Melanocyte of skin (primary cell): ENCODE measurements around a stretch of chr11.

GRCh38 chr11:61083178-61083523 lies 19.1 kb upstream of the CD5 start:
- CAGE, long polyA plus RNA, 2 experiments = no peak in any of the 2 experiments

DNA sequence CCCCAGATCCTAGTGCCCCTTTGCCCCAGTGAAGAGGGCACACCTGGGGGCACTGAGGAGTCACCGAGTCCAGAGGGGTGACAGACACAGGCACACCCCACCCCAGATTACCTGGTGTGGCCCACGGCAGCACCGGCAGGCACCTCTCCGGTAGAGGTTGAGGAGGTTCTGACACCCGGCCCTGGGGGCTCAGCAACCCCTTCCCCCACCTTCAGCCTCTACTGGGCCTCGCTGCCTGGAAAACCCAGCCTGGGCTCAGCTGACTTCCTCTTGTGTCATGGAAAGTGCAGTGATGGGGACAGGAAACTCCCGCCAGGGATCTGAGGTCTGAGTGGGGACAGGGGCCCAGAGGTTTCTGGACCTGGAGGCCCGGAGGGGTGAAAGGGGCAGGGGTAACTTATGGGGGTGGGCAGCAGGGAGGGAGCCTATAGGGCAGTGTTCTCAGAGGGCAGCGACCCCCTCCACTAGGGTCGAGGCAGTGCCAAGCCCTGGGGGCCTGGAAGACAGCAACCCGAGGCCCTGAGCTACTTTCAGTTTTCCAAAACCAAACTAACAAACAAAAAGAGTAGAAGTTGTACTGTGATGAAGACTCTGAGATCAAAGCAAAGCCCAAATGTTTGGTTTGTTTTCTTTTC lies 10.0 kb upstream of the CD5 start:
- CAGE, long polyA plus RNA, 2 experiments = no peak in any of the 2 experiments

DNA sequence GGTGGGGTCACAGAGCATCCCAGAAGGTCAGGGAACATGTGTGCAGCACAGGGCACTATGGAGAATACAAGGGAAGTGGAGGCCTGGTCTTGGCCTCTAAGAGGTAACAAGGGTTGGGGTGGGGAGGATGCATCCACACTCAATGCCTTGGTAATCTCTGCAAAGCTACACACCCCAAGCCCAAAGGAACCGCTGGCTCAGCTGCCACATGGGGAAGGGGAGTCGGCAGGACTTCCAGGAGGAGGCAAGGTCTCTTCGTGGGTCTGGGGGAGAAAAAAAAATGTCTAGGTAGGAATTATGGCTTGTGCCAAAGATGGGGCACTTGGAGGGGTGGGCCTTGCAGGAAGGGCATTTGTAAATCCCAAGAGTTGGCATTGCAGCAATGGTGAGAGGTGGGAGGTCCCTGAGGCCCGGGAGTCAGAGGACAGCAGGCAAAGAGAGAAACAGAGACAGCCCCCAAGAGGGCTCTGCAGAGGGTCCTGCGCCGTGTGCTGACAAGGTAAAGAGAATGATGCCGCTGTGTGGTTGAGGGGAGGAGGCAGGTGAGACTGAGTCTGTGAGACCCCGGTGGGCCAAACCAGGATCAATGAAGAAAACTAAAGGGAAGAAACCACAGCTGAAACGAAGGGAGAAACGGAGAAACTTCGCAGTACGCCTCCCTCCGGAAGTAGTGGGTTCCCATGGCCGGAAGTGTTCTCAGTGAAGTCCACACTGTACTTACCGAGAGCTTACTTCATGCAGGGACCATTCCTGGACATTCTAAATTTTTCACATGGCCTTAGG lies 17.5 kb downstream of the CD5 start:
- CAGE, long polyA plus RNA, 2 experiments = no peak in any of the 2 experiments

DNA sequence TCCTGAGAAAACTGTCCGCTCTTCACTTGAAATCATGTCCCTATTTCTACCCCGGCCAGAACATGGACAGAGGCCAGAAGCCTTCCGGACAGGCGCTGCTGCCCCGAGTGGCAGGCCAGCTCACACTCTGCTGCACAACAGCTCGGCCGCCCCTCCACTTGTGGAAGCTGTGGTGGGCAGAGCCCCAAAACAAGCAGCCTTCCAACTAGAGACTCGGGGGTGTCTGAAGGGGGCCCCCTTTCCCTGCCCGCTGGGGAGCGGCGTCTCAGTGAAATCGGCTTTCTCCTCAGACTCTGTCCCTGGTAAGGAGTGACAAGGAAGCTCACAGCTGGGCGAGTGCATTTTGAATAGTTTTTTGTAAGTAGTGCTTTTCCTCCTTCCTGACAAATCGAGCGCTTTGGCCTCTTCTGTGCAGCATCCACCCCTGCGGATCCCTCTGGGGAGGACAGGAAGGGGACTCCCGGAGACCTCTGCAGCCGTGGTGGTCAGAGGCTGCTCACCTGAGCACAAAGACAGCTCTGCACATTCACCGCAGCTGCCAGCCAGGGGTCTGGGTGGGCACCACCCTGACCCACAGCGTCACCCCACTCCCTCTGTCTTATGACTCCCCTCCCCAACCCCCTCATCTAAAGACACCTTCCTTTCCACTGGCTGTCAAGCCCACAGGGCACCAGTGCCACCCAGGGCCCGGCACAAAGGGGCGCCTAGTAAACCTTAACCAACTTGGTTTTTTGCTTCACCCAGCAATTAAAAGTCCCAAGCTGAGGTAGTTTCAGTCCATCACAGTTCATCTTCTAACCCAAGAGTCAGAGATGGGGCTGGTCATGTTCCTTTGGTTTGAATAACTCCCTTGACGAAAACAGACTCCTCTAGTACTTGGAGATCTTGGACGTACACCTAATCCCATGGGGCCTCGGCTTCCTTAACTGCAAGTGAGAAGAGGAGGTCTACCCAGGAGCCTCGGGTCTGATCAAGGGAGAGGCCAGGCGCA lies 24.3 kb downstream of the CD5 start:
- CAGE, long polyA plus RNA, 2 experiments = no peak in any of the 2 experiments

DNA sequence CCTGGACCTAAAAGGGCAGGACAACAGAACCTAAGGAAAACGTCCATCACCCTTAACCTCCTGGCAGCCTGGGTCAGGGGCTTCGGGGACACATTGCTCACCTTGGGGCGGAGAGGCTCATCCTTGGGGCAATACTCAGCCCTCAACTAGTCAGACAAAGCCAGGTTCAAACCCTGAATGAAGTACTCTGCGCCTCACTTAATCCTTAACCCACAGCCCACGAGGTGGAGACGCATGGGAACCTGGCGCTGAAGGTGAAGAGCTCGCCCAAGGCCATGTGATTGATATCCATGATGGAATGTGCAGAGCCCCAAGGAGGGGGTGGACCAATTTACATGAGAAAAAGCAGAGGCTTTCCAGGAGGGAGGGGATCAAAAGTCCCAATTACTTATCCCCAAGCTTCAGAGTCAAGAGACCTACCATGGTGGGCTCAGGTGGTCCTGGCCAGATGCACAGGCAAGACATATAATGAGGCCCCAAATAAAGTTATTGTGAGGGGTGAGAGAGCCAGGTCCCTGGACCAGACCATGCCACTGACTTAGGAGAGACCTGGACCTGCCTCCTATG lies 26.9 kb downstream of the VPS37C start:
- CAGE, long polyA plus RNA, 2 experiments = no peak in any of the 2 experiments

DNA sequence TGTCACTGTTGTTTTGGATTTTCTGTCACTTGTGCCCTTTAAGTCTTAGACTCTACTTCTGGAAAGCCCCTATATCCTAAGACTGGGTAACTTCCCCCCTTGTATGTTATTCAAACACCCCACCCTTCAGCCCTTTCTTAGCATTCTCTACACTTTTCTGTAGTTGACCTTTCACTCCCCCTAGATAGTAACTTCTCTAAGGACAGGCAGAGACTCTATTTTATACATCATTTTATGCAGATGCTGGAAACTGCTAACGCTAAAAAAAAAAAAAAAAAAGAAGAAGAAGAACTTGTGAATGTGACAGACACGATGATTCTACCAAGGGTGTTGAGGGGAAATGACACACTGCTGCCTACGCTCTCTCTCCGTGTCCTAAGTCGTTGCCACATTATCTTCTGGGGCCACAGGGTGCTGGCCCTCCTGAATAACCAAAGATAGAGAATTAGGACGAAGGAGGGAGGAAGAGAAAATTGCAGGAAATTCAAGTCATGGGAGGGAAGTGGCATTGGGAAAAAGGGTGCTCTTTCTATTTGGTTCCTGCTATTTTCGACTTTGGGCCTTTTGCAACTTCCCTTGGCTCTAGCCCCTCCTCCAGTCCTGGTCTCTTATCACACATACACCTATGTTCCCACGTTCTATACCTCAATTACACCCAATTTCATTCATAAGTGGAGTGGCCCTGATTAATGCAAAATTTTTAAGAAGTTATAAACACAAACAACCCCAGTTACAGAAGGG lies 3.0 kb upstream of the VPS37C start:
- CAGE, long polyA plus RNA, 2 experiments = no peak in any of the 2 experiments

- CAGE, long polyA plus RNA, 2 experiments = no peak in any of the 2 experiments
These were observed 3.7 kb upstream of the VWCE start for GRCh38 chr11:61298763-61299322.

- CAGE, long polyA plus RNA, 2 experiments = no peak in any of the 2 experiments
These were observed 6.3 kb downstream of the DDB1 start for GRCh38 chr11:61326410-61327161.

DNA sequence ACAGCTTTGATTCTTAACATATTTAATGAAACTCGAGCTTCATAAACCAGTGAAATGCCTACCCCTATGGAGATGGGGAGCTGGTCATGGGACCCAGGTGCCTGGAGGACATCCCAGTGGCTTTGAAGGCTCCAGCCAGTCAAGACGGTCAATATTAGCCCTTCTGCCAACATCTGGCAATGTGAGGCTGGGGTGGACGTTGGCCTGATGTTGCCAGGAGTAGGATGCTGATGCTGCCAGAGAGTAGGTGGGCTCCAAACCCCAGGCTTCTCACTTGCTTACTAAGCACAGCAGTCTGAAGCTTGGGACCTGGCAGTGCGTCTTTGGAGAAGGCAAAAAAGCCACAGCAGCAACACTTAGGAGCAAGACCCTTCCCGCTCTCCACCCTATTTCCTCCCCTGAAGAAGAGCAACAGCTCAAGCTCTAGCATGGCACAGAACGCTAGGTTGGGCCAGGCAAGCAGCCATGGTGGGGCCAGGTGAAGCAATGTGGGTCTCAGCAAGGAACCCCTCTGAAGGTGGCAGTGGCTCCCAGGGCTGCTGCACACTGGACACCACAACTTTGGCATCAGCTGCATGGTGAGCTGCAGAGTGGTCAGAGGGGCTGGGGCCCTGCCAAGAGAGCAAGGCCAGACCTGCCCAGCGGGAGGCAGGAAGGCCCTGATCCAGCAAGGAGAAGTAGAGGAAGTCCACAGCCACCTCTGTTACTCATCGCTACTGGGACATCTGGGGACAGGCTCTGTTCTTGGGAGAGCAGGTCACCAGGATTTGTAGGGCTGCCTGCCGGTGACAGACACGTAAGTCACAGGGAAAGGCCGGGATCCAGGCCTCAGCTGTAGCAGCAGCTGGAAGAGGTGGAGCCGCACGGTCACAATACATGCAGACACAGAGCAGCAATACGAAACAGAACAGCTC lies 12.6 kb downstream of the CYB561A3 start:
- CAGE, long polyA plus RNA, 2 experiments = start-site peak on the minus strand in 1 of 2 experiments, centred at position 600 of the sequence, 616 to 624 reads per replicate

DNA sequence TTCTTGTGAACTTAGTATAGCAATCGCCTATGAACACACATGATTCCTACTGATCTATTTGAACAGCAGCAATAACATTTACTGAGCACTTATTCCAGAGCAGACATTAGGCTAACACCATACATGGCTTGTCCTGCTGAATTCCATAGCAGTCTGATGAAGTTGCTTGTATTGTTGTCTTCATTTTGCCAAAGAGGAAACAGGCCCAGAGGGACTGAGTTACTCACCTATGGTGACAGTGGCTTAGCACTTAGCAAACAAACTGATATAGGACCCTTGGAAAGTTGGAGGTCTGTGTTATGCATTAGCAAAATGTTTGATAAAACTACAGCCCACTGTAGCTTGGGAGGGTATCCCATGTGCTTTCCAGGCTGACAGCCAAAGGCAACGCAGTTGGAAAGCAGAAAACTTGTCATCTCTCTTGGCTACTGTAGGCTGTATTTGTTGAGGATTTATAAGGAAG lies 23.6 kb downstream of the SDHAF2 start:
- CAGE, long polyA plus RNA, 2 experiments = no peak in any of the 2 experiments

DNA sequence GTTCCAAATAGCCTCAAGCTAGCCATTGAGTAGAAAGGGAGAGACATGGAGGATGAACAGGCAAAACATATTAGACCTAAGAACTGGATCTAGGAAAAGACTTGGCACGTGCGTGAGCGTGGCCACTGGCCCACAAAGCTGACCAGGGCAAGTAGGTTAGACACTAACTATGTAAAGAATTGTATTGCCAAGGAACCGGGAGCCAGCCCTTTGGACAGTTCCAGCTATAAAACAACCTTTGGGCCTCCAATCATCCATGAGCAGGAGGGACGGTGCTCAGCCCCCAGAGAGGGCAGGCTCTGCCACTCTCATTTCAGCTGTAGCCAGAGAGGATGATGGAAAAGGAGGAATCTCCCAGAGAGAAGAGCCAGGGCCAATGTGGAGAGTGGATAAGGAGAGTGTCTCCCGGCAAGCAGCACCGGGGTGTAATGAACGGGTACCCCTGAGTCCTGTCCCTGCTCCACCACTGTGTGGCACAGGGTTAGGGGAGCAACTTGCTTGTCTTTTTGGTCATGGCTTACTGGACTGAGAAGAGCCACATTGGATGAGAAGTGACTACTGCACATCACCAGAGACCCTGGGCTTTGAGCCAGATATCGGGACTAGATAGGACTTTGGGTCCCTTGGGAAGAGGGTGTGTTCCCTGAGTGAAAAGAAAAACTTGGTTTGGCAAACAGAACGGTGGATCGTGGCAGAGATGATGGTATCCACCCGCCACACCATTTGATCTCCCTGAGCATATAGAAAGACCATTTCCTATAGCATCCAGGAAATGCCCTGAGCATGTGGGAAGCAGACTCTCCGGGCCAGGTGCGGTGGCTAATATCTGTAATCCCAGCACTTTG lies 24.5 kb downstream of the SDHAF2 start:
- CAGE, long polyA plus RNA, 2 experiments = no peak in any of the 2 experiments

- CAGE, long polyA plus RNA, 2 experiments = no peak in any of the 2 experiments
These were observed 13.5 kb downstream of the PPP1R32 start for GRCh38 chr11:61494344-61494860.

GRCh38 chr11:61515432-61516066 lies 7.0 kb downstream of the LRRC10B start:
- CAGE, long polyA plus RNA, 2 experiments = no peak in any of the 2 experiments

GRCh38 chr11:61533142-61533785 lies 24.7 kb downstream of the LRRC10B start:
- CAGE, long polyA plus RNA, 2 experiments = no peak in any of the 2 experiments

DNA sequence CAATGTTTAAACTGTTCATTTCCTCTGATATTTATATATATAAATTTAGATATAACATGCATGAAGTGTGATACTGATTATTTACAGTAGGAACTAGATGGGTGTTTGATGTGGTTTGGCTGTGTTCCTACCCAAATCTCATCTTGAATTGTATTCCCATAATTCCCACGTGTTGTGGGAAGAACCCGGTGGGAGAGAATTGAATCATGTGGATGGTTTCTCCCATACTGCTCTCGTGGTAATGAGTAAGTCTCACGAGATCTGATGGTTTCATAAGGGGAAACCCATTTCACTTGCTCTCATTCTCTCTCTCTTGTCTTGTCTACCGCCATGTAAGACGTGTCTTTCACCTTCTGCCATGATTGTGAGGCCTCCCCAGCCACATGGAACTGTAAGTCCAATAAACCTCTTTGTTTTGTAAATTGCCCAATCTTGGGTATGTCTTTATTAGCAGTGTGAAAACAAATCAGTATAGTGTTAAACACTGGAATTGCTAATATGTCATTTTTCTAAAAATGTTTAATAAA lies 33.9 kb upstream of the SYT7 start:
- CAGE, long polyA plus RNA, 2 experiments = no peak in any of the 2 experiments

- CAGE, long polyA plus RNA, 2 experiments = no peak in any of the 2 experiments
These were observed 10.8 kb downstream of the DAGLA start for GRCh38 chr11:61690950-61691400.

- CAGE, long polyA plus RNA, 2 experiments = no peak in any of the 2 experiments
These were observed 21.2 kb downstream of the DAGLA start for GRCh38 chr11:61701261-61701998.

DNA sequence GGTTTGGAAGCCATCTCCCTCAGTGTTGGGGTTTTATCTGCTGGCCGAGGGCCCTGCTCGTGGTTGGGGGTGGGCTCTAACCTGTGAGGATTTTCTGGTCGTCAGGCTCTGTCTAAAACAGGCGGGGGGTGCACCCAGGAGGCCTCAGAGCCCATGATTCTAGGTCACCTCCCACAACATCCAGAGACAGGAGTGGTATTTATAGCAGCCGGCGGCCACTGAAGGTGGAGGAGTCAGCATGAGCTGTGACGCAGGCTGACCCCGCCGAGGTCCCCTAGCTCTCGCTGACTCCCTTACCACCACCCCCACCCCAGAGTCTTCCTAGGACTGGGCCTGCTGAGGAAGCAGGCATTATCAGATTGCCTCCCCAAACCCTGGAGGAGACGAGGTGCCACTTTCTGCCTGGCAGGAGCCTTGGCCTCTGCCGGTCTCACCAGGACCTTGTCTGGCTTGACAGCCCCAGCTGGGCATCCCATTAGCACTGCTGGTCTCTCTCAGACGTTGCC lies 26.3 kb downstream of the DAGLA start:
- CAGE, long polyA plus RNA, 2 experiments = no peak in any of the 2 experiments

DNA sequence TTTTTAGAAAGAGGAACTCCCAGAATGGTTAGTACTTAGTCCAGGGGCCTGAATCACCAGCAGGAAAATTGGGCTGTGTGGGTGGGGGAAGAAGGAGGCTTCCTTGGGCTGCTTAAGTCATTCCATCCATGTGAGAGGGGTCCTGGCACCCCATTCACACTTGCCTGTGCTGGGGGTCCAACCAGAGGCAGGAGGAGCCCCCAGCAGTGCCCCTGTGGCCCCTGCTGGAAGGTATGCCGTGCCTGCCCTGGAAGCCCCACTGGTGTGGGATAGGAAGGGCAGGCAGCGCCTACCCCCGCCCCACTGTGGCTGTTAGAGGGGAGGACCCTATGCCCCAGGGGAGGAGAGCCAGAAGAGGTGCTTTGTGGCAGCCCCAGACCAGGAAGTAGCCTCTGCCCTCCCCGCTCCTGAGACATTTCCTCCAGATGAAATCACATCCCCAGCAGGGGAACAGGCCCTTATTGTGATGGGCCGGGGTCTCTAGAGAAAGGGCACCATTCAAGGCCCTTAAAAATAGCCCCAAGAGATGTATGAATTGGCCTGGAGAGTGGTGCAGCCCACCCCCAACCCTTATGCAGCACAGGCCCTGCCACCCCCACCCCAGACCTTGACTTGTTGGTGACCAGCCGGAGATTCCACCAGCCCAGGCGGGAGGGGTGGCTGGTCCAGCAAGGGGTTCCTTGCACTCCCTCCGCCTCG lies 35.5 kb upstream of the MYRF start:
- CAGE, long polyA plus RNA, 2 experiments = no peak in any of the 2 experiments

GRCh38 chr11:61777050-61777901 lies 15.1 kb downstream of the TMEM258 start:
- CAGE, long polyA plus RNA, 2 experiments = no peak in any of the 2 experiments